Measurements from ENCODE around the gene C20orf204.

DNA sequence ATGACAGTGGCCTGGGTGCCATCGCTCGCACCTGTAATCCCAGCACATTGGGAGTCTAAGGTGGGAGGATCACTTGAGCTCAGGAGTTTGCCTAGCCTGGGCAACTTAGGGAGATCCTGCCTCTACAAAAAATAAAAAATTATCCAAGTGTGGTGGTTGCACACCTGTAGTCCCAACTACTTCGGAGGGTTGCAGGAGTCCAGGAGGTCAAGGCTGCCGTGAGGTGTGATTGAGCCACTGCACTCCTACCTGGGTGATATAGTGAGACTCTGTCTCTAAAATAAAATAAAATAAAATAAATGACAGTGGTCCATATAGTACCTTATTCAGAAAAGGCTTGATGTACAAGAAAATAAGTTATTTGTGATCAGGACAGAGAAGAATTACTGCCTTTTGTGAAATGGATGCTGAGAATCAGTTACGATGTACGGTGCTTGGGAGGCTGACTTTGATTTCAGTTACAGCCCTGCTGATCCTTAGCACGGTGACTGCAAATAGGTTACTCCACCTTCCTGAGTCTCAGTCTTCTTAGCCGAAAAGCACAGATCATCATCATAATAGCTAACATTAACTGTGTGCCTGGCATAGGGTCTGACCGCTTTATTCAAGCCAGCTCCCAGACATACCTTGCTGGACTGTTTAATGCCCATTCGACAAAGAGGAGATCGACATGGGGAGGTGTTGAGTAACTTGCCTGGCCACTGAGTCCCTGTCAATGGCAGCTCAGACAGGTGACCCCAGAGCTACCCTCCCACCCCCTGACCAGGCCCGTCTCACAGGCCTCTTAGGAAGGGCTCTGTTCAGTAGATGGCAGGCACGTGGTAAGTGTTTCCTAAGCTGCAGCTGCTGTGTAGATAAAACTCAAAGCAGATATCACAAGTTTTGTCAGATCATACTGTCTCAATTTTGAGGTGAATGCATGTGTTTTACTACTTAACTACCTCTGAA, 12.2 kb downstream of the DNAJC5 start:
- PRO-cap: no peak
- RAMPAGE, long total RNA, 4 experiments: no peak in any of the 4 experiments

GRCh38 chr20:63938878-63939168, 17.4 kb downstream of the UCKL1 start:
- PRO-cap: no peak
- RAMPAGE, long total RNA, 4 experiments: no peak in any of the 4 experiments

DNA sequence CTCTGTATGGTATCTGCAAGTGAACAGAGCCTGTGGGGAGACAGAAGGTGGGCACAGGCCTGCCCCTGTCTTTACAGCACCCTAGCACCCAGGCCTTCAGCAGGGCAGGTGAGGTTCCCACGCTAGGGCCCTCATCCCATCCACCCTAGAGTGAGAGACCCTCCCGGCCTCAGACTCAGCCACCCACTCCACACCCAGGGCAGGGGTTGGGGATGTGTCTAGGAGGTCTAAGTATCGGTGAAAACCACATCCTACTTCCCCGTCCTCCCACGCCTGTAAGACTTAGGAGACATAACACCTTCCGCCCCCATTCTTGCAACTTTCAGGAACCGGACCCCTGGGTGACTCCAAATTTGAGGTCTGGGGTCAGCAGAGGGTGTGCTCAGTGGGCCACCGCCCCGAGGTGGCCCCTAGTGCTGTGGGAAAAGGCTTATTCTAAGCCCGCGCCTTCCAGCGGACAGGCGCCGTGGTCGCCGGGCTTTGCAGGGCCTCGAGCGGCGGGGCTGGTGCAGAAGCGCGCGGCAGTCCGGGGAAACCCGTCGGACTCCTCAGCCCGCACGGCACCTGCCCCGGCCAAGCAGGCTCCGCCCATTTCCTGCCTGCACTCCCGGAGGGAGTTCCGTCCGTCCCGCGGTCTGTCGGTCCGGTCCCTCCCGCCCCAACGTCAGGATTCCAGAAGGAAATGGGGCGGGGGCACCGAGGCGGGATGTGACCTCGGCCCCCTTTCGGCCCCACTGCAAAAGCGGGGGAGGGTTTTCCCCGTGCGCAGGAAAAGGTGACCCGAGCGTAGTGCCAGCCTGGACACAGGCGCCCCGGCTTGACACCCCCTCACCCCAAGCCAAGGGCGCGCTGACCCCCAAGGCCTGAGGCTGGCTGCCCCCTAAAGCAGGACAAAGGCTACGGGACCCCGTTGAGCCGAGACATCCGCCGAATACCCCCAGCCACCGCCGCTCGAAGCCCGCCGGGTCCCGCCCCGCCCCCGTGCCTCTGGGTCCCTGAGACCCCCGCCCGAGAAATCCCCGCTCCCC, 796 bp downstream of the SAMD10 start:
- PRO-cap: bidirectional peak, plus-strand start at position 604 of the sequence, minus-strand start at position 550 of the sequence
- RAMPAGE, long total RNA, 4 experiments: no peak in any of the 4 experiments

DNA sequence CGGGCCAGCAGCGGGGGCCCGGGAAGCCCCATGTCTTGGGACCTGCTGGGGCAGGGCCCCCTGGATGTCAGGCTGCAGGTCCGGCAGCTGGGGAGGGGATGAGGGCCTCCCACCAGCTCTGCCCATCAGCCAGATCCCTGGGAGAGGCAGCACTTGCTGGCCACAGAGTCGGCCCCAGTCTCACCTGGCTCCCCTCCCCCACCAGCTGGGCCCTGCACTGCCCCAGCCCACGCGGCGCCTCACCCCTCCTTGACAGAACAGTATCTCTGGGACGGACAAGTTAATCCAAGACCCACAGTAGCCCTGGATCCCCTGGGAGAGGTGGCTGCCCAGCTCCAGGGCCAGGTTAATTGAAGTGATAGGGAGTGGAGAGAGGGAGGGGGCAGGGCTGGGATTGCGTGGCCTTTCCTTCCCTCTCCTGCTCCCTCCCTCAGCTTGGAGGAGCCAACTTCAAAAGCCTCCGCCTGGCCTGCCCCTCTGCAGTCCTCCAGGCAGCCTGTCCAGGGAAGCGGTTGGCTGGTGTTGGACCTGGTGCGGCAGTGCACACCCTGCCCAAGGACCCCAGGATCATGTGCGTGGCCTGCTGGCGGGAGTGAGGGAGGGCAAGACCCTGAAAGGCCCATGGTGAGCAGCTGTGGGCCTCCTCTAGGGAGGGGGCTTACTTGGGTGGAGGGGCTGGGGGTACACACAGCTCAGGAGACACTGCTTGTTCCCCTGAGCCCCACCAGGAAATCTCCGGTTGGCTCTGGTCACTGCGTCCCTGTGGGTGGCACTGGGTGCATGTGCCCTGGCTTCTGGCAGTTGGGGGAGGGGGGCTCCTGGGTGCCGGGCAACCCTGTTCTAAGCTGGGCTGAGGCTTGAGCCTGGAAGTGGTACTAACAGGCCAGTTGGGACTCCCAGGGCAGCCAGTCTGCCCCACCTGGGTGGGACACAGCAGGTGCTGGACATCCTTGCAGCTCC, at the start of gene C20orf204:
C20orf204 (plus strand) TSS at position 480 of the 960 bp plus-strand sequence.
- PRO-cap: no peak
- RAMPAGE, long total RNA, 4 experiments: no peak in any of the 4 experiments

GRCh38 chr20:64062059-64062685, 826 bp upstream of the TCEA2 start:
- PRO-cap: no peak
- RAMPAGE, long total RNA, 4 experiments: no peak in any of the 4 experiments

GRCh38 chr20:64189624-64190378, 25.5 kb downstream of the MYT1 start:
- PRO-cap: no peak
- RAMPAGE, long total RNA, 4 experiments: no peak in any of the 4 experiments

DNA sequence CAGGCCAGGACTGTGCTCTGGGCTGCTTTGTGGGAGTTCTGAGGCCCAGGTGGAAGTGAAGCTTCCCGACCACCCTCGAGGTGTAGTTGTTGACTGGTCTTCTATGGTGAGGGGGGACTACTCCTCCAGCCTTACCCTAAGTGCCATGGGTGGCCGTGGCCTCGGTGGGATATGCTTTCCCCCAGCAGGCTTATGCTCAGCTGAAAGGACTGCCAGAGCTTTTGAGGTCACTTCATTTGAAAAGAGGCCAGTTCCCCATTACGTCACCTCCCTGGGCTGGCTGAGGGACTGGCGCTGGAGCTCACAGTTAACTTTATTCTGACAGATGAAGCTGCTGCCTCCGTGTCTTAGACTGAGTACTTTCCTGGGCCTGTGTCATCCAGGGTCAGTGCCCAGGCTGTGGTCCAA, 42.9 kb upstream of the PCMTD2 start:
- PRO-cap: no peak
- RAMPAGE, long total RNA, 4 experiments: no peak in any of the 4 experiments

DNA sequence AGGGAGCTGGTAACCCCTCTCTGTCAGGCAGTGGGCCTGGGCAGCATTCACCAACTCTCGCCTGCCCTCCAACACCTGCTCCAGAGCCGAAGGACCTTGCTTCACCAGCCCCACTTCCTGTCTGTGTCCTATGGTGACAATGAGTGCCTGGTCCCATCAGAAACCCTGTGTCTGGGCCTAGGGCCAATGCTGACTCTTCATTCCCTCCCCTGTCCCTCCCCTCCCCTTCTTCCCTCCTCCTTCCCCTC, 22.7 kb upstream of the PCMTD2 start:
- PRO-cap: no peak
- RAMPAGE, long total RNA, 4 experiments: no peak in any of the 4 experiments

DNA sequence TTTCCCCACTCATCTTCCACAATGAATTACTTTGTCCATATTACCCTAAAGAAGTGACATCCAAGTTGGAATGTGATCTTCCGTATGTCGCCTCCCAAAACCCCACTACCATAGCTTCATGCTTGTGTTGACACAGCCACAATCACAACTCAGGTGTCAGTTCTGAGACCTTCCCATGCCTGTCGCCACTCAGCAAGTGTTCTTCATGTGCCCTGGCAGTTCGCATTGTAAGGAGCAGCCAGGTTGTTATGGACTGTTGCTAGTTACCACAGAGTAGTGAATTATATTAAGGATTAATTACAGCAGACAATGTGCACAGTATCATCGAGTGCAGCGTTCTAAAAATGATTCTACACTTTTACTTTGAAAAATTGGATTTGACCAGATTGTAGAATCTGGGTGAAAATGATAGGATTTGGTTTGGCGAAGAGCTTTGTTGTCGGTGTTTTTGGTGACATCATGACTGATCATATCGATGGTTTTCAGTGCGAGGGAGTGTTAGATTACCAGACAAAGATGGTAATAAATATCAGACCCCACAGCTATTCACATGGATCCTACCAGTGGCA, 1.7 kb downstream of the PCMTD2 start:
- PRO-cap: no peak
- RAMPAGE, long total RNA, 4 experiments: no peak in any of the 4 experiments

All from esophagus squamous epithelium (tissue), 4 donors.